Metastatic Pancreatic Carcinoma in the Ovary (tissue), 1 donor: ENCODE measurements around the genes HEATR1 and PLD5.

- PRO-cap = bidirectional peak, plus-strand start at chr1:236604678, minus-strand start at chr1:236604516
These were observed at the start of gene HEATR1 for GRCh38 chr1:236604352-236605400. TSS of gene HEATR1 (minus strand) at chr1:236604516.

- PRO-cap = no peak
These were observed 24.2 kb downstream of the ACTN2 start for GRCh38 chr1:236710531-236710930.

DNA sequence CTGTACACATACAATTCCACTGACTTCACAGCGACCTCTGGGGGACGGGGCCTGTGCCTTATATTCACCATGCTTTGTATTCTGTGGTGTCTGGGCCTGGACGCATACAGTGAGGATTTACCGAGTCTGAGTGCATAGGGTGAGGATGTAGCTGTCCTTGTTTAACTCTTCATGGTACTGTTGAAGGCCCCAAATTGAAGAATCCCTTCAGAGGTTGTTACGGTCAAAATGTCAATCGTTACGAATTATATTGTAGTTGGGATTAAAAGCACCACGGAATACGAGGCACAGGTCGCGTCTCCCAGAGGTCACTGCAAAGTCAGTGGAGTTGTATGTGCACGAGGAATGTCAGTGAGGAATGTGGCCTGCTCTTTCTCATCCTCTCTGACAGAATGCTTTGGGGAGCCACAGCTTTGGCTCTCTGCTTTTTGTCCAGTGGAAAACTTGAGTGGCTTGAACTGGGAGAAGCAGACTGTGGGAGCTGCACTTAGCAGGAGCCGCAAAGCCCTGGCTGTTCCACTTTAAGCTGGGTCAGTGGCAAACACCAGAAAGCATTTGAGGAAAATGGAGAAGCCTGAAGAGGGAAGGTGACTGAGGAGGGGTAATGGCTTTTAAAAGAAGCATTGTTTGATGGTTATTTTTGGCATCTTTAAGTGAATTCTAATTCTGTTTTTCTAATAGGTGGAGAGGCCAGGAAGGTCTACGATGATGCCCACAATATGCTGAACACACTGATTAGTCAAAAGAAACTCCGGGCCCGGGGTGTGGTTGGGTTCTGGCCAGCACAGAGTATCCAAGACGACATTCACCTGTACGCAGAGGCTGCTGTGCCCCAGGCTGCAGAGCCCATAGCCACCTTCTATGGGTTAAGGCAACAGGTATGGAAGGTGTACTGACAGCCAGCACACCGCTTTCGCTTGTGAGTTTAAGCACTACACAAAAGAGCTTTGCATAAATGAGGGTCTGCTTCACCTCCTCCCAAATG lies 95.7 kb downstream of the MTR start:
- PRO-cap = no peak

DNA sequence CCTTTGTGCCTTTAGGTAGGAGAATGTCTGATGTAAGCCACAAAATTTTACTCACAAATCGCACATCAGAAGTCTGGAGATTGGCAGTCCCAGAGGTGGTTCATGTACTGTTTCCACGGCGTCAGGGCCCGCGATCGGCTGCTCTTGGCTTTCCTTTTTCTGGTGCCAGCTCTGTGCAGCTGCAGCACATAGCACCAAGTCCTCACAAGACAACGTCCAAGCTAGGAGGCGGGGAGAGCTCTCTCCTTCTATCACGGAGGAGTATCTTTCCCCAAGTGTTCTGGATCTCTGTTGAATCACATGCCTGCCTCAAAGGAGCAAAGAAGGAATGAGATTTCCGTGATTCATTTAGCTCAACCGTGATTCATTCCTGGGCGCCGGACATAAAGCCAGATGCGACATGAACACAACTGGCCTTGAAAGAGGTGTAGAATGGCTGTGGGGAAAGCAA lies 25.5 kb downstream of the MT1HL1 start:
- PRO-cap = unidirectional peak, plus-strand start at position 363 of the sequence

DNA sequence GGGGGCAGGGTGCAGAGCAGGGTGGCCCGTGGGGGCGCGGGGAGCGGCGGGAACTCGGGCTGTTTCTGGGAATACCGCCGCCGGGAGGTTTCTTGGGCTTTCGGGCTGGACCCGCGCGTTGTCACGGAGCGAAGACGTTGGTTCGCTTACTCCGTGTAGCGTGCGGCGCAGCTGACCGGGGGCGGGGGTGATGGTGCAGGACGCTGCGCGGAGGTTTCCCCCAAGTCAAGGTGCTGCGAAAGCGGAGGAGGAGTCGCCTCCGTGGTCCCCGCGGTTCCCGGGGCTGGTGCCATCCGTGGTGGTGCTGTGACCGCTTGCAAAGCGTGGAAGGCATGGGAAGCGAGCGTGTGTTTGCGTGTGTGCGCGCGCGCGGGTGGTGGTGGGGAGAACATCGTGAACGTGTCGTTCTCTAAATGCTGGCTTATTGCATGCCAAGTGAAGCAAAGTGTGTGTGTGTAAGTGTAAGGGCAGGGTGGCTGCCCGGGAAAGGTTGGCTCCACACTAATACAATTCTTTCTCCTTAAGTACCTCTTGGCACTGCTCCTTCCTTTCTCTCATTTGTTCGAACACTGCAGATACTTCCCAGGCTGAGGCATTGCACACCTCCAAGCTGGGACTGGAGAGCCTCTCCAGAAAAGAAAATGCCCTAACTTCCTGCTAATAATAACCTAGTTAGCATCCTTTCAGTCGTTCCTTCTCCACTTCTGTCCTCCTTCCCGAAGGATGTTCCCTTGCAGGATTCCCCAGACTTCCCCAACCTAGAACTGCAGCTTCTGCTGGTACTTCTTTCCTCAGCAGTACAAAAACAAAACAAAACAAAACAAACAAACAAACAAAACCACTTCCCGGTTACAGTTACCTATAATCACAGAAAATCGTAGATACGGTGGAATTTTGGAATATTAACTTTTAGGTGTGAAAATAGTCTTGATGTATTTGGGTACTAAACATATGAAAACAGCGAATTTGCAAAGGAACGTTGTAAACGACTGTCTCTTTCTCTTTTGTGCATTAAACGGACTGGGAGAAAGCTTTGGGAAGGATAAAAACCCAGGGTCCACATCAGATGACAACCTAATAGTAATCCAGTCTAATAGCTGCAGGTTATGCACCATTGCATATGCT lies 1.3 kb downstream of the RYR2 start:
- PRO-cap = no peak

GRCh38 chr1:237441288-237441704 lies 399.3 kb downstream of the RYR2 start:
- PRO-cap = no peak

DNA sequence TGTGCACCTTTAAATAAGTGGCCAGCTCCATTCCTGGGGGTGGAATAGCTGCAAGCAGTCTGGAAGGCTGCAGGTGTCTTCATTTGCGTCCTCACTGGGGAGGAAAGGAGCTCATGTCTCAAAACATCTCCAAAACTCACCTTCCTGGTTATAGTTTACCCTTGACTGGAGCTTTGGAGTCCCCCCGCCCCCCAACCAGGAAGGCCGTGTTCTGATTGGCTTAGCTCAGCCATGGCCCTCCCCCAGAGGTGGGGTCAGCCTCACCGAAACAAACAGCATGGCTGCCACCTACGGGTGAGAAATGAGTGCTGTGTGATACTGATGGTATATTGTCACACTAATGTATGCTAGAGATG lies 91.0 kb downstream of the ZP4 start:
- PRO-cap = unidirectional peak, minus-strand start at position 138 of the sequence

DNA sequence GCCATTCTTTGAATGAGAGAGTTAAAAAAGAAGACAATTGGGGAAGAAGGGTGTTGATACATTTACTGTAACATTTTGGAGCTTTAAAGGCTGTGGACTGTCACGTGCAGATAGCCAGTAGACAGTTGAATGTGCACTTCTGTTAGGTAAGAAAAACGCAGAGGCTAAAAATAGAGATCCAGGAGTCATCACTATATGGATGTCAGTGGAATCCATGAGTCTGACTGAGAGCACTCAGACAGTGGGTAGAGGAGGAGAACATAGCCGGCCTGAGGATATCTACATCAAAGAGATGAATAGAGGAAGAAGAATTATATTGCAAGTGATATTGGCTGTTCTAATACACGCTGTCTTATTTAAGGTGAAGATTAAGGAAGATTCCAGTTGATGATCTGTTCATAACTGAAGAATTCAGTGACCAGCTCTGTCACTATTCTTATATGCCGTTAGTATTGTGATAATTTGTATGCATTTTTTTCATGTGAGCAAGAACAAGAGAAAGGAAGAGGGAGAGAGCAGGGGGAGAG lies 344.8 kb downstream of the CHRM3 start:
- PRO-cap = no peak

- PRO-cap = no peak
These were observed 138.8 kb upstream of the FMN2 start for GRCh38 chr1:239952740-239953327.

DNA sequence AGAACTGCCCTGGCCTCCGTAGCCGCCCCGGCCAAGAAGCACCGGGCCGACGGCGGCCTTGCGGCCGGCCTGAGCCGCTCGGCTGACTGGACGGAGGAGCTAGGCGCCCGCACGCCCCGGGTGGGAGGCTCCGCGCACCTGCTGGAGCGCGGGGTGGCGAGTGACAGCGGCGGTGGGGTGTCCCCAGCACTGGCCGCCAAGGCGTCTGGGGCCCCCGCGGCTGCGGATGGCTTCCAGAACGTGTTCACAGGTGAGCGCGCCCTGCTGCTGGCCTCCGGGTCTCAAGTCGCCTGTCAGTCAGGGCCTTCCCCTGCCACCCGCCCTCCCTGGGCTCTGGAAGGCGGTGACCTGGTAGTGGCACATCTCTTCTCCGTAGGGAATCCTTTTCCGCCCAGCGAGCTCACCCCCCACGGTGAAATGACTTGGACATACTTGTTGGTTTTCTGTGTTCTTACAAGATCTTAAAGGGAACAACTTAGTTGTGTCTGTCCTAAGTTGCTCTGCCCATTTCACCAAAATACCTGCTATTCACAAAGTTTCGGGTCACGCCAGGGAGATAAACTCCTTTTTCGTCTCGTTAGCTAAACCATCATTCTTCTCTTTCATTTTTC lies 1.9 kb downstream of the FMN2 start:
- PRO-cap = unidirectional peak, minus-strand start at position 207 of the sequence; unidirectional peak, minus-strand start at position 252 of the sequence; unidirectional peak, minus-strand start at position 283 of the sequence

GRCh38 chr1:240649523-240650151 lies 37.7 kb upstream of the GREM2 start:
- PRO-cap = no peak

GRCh38 chr1:241518547-241519387 lies 788 bp downstream of the FH start:
- PRO-cap = no peak

DNA sequence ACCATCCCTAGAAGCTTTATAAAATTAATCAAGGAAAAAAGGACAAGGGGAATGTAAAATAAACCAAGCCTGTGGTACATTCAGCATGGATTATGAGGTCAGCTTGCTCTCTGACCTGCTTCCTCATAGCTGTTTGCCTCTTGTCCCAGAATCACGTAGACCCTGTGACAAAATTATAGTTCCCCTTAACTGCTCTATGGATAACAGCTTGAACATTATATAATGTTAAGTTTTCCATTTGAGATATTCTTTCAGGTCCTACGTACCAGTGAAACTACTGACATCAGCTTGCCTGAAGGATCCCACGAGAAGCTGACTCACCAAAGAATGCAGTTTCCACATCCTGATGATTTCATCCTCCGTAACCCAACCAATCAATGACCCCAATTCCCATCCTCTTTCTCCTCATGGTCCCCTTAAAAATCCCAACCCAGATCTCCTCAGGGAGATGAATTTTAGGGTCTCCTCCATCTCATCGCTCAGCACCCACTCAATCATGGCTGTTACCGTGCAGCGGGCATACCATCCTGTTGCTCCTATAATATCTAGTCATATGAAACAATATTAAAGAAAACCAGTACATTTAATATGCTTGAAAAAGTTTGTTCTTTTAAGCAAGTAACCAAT lies 27.6 kb downstream of the CHML start:
- PRO-cap = no peak

DNA sequence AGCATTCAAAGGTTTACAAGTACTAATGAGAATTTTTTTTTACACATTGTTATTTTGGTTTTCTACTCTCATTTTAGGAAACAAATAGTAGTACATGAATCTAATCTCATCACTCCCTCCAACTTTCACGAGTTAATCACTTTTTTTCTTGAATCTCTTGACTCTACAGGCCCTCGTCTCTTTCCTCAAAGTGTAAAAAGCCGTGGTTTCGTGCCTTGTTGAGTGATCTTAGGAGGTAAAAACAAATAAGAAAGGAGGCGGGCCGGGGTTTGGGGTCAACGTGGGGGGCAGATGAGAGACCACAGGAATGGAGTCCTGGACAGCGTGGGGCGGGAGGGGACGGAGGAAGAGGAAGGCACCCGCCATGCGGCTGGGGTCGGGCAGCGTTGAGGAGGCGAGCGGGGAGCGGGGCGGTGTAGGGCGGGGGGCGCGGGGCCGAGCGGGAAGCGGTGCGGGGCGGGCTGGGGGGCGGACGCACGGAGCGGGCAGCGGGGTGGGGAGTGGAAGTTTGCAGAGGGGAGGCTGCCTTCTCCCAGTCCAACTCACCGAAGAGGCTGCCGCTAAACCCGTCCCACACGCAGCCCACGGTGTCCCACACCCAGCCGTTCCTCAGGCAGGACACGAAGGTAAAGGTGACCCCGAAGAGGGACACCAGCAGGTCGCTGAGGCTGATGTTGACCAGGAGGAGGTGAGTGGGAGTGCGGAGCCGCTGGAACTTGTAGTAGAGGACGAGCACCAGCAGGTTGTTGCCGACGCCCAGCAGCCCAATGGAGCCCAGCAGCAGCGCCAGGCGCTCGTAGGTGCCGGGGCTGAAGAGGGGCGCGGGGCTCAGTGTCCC lies 614 bp downstream of the CHML start:
- PRO-cap = unidirectional peak, plus-strand start at position 499 of the sequence

DNA sequence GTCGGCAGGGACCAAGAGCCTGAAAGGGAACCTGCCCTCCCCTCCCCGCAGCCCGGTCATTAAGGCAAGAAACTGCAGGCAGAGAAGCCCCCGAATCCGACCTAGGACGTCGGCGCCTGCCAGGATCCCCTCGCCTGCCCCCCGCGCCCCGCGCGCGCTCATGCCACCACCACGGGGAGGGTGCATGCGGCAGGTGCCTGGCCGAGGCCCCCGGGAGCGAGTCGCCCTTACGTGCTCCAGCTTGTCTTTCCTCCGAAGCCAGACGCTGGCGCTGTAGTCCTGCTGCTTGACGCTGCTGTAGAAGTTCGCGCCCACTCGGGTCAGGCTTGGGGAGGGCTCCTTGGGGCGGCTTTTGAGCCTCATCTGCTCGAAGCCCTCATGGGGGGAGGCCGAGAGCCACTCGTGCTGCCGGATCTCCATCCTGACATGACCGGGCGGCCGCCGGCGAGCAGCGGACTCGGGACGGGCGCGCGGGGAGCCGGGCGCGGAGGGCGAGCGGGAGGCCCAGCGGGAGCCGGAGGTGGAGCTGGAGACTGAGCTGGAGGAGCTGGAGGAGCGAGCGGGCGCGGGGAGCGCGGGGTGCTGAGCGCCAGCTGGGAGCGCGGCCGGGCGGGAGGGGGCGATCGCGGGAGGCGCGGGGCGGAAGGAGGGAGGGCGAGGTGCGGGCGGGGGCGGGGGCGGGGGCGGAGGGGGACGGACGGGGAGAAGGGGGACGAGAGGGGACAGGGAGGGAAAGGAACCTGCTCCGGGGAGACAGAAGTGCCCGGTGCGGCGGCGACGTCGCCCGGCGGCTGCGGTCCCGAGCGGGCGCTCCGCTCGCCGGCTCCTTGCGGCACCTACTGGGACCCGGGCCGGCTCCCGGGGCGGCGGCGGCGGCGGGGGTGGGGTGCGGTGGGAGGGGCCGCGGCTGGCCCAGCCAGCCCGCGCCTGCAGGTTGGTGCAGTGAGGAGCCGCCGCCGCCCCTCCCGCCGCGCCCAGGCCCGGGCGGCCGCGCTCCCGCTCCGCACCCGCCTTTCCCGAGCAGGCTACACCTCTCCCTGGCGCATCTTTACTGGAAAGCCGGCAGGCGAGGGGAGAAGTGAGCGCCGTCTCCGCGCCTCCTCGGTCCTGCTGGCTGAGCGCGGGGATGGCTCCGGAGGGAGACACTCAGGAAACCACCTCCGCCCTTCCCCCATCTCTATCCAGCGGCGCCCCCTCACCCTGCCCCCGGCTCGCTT lies at the start of gene PLD5:
TSS of gene PLD5 (minus strand) at position 841 of the 1,217 bp plus-strand sequence.
- PRO-cap = bidirectional peak, plus-strand start at position 536 of the sequence, minus-strand start at position 249 of the sequence; unidirectional peak, plus-strand start at position 756 of the sequence; bidirectional peak, plus-strand start at position 942 of the sequence, minus-strand start at position 838 of the sequence

GRCh38 chr1:243268619-243270018 lies 13.3 kb downstream of the SDCCAG8 start:
- PRO-cap = no peak

DNA sequence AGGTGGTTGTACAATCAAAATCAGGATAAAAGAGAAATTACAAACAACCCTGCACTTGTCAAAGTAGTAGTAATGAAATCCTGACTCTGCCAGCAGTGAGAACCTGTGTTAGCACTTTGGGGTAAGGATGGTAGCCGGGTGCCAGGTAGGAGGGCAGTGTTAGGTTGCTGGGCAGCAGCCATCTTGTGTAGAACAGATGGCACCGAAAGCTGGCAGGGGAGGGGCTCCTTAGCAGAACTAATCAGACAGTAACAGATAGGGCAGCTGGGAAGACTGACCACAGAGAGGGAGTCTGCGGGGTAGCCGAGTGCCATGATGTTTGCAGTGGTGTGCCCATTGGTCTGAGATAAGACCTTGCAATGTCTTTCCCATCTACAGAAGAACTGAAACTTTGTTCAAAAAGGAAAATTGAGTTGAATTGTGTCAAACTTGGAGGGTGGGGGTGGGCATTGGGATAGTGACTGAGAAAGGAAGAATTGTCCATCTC lies 137.3 kb downstream of the SDCCAG8 start:
- PRO-cap = no peak

- PRO-cap = no peak
These were observed 200.2 kb downstream of the SDCCAG8 start for GRCh38 chr1:243455549-243456887.

GRCh38 chr1:243473303-243473873 lies 217.5 kb downstream of the SDCCAG8 start:
- PRO-cap = no peak

- PRO-cap = no peak
These were observed 227.4 kb downstream of the SDCCAG8 start for GRCh38 chr1:243483021-243483930.